ENCODE measurements around a stretch of chr15.

DNA sequence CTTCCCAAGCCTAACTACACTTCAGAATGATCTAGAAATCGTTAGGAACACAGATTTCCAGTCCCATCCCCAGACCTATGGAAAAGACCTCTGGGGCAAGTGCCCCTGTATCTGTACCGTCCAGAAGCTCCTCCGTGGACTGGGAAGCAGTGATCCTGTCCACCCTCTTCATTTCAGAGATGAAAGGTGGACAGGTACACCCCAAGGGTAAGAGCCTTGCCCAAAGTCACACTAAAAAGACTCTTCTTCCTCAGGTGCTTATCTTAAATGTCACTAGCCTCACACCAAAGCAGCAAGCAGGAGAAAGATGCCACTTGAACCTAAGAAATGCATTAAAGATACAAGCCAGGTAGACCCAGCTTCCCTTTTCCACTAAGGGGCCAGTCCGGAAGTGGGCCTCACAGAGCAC, 24.2 kb downstream of the TLE3 start:
- RRBS = no CpG with 5 or more reads among the region's 4 CpGs

DNA sequence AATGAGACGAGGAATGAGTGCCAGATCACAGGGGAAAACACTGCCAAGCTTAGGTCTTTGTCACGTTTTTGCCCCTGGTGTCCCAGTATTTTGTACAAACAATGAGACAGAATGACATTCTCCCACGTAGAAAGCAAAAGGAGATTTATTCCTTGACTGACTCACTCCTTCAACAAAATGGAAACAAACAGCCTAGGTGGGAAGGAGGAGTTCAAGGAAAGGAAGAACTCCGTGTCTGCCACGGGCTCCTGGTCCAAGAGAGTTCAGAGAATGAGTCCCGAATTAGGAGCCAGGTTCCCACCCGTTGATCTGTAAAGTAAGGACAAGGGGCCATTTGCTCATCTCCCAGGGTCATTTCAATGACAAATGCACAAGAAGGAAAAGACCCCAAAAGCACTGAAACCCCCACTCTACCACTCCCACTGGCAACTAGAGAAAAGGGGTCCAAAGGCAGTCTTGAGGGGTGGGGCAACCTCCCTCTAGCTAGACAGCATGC, 8.0 kb downstream of the TLE3 start:
- RRBS = no CpG with 5 or more reads among the region's 7 CpGs

DNA sequence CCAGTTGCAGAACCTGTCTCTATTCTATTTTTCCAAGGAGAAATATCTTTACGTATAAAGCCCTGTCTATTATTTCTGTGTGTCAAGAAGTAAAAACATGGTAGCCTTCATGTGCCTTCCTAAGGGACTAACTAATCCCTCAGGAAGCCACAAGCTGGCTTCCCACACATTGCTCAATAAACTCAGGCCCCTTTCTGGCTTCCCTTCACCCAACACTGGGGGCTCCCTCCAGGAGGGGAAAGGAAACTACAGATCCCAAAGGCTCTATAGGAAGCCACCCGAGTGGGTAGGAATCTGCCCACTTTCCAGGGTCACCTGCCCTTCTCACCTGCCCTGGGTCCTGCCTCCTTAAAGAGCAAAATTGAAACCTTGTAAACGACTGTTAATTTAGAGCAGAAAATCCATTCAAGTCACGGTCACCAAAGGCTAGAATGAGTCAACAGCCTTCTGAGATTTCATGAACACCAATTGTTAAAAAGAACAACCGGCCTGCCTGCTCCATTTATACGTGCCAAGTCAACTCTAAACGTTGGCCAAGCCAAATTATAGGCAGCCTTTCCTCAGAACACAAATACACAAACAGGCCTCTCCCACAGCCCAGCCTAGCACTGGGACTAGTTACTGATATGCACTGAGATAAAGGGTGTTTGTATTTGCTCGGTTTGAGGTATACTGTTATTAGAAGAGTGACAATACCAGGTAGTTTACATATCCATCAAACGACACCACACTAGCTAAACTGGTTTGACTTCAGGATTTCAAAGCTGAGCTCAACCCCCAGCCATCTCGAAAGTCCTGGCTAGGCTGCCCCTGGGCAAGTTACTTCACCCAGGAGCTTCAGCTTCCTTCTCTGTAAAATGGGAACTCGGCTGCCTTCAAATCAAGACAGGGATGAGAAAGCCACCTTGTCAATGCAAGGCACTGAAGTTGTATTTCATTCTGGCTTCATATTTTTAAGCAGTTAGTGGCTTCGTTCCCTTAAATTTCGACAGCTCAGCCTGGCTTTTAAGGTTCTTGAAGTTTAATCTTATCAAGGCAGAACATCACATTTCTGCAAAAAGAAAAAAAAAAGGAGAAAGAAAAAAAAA, 4.3 kb downstream of the TLE3 start:
- RRBS = no CpG with 5 or more reads among the region's 13 CpGs

DNA sequence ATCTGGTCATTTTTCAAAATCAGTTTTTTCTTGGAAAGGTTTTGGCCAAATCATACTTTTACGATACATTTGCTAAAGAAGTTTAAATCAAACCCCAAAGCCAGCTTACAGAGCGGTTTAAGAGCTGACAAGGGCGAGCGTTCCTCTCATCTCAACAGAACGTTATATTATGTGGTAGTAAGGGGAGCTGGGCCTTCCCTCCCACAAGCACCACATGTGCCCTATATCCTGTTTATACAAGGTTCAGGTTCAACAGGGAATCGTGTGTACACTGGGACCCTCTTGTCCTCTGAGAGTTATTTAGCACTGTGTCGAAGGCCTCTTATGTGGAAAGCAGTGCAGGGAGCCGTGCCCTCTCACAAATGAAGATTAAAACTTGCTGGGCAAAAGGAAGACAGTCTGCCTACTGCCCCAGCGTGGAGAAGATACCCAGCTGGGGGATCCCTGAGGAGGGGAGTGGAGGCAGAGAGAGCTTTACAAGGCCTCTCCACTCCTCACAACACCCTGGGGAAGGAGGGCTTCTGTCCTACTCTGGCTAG, 3.0 kb downstream of the TLE3 start:
- RRBS = no CpG with 5 or more reads among the region's 9 CpGs

GRCh38 chr15:70267844-70268329, 170.2 kb upstream of the TLE3 start:
- RRBS = no CpG with 5 or more reads among the region's 7 CpGs

GRCh38 chr15:70270324-70270923, 172.7 kb upstream of the TLE3 start:
- RRBS = no CpG with 5 or more reads among the region's 13 CpGs

DNA sequence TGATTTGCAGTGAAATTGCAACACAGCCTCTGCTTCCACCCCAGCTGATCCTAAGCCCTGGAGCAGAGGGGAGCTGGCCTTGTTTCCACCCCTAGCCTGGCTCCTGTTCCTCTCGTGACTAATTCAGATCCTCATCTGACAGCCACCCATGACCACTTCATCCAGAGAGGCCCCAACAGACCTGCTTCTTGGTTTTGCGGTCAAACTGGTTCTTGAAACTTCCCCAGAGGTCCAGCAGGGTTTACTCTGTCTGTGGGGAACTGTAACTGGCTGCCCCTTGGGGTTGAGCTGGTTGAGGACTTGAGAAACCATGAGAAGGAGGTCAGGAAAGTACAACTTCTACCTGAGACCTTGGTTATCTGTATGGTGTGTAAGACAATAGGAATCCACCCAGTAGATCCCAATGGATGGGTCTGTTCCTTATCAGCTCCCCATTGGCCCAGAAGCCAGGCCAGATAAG, 300.2 kb downstream of the UACA start:
- RRBS = no CpG with 5 or more reads among the region's 2 CpGs

DNA sequence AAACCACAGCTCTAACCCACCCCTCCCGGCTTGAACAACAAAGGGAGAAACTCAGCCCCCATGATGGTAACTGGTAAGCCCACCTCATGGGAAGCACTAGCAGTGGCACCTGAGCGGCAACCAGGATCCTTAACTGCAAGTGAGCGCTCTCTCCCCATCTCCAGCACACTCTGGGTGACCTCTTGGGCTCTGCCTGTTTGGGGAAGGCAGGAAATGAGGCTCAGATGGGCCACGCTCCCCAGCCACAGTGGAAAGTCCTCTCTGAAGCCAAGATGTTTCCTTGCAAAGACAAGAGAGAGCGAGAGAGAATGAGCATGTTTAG, 289.1 kb downstream of the UACA start:
- RRBS = no CpG with 5 or more reads among the region's 5 CpGs

DNA sequence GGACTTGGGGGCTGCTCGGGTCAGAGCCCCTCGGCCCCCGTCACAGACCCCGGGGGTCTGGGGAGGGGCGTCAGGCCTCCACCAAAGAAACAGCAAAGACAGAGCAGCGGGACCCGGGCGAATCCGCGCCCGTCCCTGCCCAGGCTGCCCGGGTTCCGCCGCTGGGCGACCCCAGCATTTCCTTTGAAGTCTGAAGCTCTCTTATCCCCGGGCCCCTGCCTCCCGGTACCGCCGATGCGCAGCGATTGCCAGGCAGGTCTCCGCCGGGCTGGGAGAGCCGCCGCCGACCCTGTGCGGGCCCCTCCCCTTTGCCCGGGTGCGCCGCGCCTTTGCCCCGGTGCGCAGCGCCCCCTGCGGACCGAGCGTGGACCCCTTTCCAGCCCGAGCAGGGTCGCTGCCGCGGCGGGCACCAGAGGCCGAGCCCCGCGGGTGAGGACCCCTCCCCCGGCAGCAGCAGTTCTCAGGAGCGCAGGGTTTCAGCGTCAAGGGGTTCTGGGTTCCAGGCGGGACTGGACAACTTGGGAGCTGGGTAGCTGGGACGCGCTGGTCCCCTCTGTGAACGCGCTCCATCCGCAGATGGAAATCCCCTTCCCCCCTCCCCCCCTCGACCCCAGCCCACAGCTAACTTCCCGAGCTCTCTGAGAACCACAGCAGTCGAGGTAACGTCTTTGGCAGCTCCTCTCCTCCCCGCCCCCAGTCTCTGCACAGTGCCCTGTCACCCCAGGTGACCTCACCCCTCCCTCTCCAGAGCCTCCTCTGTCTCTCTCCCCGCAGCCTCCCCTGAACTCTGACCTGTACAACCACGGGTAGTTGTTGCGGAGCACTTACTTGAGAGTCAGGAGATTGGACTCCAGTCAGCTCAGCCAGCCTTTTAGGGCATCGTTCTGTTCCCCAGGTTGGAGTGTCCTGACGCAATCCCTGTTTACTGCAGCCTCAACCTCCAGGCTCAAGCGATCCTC, 178.0 kb downstream of the UACA start:
- RRBS = 8% methylated on average over 35 of the region's 65 CpGs

DNA sequence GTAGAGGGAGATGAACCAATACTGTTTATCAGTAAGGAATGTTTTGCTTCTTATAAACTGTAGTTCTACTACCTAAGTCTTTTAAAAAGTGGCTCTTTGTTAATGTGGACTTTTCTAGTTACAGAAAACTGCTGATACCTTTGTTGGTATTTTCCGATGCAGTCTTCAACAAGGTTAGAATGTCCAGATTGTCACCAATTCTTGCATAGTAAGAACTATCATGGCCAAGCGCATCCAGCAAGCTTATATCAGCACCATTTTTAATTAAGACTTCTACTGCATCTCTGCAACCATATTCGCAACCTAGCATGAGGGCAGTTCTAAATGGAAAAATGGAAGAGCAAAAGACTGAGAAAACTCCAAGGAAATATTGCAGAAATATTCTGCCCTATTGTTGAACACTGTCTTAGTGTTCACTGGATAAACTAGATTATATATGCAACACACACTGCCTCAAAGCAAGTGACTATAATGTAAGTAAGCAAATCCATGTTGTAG, 79.2 kb downstream of the UACA start:
- RRBS = no CpG with 5 or more reads among the region's 3 CpGs

DNA sequence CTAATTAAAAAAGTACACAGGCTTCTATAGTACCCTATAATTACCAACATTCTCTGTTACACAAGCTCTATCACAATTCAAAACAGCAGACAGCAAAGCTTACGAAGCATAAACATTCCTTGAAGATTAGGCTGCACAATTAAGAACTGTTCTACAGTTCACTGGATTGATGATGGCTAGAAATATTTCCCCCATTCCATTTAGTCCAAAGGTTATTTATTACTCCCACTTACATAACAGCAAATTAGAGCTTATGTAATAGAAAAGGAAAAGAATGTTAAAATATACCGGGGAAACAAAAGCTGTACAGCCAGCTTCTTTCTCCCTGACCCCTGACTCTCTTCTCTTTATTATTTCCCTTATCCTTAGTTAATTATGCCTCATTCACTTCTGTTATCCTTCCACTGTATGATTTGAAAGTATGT, 49.3 kb downstream of the UACA start:
- RRBS = no CpG with 5 or more reads among the region's 2 CpGs

DNA sequence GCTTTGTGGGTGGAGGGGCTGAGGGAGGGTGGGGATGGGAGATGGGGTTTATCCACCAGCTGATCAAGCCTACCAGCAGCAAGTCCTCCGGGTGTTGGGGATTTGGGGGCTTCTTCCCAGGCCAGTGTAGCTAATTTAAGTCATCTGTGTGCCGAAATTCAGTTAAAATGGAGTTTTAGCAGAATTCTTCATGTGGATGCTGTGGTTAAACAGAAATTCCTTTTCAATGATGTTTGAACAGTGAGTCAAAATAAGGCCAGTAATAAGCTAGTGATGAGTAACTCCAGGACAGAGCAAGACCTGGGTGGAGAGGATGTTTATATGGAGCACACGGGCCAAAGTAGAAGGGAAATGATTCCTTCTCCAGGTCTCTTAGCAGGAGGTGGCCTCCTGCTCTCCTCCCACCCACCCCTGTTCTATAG, 31.9 kb upstream of the UACA start:
- RRBS = 9% methylated on average over 1 of the region's 3 CpGs

GRCh38 chr15:70829849-70830228, 24.1 kb downstream of the LARP6 start:
- RRBS = no CpG with 5 or more reads among the region's 4 CpGs

GRCh38 chr15:70902338-70902607, 9.6 kb downstream of the LRRC49 start:
- RRBS = no CpG with 5 or more reads among the region's 1 CpG

DNA sequence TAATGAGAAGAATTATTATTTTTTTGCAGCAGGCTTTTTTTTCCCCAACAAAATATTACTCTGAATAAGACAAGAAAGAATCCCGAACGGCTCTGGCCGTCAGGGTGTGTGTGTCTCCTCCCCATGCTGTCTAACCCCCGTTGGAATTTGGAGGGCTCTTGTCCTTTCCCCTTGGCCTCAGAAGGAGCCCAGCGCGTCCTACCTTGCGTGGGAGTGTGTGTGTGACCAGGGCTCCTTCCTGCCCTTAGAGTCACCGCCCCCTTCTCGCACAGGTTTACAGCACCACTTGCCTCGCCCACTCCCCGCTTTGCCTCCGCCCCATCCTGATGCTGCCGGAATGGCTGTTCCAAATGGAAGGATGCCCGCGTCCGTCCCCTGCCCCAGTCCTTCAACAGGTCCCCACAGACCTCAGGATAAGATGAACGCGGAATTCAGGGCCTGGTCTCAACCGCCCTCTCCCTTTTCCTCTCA, 514 bp upstream of the THSD4 start:
- RRBS = no CpG with 5 or more reads among the region's 19 CpGs

GRCh38 chr15:71135626-71135909, 20.3 kb downstream of the THSD4 start:
- RRBS = no CpG with 5 or more reads among the region's 2 CpGs

DNA sequence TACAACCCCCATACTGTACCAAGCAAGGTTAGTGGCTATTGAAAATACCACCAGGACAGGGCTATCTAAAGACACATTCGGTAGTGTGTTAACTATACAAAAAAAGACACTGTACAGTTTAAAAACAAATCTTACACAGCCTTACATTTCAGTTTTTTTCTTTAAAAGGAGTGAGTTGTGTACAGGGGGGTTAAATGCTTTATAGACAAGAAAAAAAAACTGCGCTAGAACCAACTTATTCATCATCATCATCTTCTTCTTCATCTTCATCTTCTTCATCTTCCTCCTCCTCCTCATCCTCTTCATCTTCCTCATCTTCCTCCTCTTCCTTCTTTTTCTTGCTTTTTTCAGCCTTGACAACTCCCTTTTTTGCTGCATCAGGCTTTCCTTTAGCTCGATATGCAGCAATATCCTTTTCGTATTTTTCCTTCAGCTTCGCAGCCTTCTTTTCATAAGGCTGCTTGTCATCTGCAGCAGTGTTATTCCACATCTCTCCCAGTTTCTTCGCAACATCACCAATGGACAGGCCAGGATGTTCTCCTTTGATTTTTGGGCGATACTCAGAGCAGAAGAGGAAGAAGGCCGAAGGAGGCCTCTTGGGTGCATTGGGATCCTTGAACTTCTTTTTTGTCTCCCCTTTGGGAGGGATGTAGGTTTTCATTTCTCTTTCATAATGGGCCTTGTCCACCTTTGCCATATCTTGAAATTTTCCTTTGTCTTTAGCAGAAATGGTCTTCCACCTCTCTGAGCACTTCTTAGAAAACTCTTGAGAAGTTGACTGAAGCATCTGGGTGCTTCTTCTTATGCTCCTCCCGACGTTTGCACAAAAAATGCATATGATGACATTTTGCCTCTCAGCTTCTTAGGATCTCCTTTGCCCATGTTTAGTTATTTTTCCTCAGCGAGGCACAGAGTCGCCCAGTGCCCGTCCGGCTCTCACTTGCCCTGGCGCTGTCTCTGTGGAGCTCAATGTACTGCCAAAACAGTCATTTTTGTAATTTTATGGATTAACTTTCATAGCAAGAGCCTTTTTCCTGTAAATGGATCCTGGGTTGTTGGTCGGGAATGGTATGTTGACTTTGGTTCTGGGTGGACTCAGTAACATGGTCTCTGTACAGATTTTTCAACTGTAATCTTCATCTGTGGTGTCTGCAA, 49.6 kb downstream of the THSD4 start:
- RRBS = no CpG with 5 or more reads among the region's 16 CpGs

DNA sequence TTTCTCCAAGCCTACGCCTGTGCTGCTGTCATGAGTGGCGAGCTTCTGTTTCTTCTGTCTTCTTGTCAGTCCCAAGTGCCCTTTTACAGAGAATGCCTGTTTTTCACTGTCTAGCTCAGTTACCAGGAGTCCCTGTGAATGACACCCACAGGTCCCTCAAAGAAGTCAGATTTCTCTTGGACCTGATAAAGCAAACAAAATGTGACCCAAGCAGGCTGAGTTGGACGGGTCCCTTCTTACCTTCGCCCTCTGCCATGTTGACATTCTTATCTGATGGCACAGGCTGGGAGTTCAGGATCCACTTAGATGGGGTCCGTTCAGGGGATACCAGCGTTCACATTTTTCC, 178.9 kb downstream of the THSD4 start:
- RRBS = no CpG with 5 or more reads among the region's 6 CpGs

GRCh38 chr15:71515600-71516199, 294.7 kb upstream of the NR2E3 start:
- RRBS = no CpG with 5 or more reads among the region's 6 CpGs